Suprapubic skin (tissue), 4 donors: ENCODE measurements around a stretch of chr1.

DNA sequence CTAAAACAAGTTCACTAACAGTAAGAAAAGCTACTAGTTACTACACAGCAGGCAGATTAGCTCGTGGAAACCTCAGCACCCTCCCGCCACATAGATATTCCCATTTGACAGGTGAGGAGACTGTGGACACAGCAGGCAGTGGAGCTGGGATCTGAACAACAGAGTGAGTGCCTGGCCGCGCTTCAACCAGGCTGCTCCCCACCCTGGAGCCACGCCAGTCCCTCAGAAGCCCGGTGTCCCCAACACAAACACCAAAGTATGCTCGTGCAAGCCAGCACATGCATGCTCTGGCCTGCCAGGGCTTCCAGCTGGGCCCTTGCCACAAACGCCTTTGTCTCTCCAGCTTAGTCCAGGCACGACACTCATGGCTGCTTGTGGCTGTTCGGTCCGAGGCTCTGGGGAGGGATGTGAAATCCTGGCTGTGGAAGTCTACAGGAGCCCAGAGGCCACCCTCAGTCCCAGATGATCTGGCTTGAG, 116.8 kb upstream of the IFFO2 start:
- PRO-cap = no peak
- RAMPAGE, long total RNA, 4 experiments = no peak in any of the 4 experiments

- PRO-cap = no peak
- RAMPAGE, long total RNA, 4 experiments = no peak in any of the 4 experiments
Measured at GRCh38 chr1:19096395-19096836, 113.7 kb downstream of the UBR4 start.

DNA sequence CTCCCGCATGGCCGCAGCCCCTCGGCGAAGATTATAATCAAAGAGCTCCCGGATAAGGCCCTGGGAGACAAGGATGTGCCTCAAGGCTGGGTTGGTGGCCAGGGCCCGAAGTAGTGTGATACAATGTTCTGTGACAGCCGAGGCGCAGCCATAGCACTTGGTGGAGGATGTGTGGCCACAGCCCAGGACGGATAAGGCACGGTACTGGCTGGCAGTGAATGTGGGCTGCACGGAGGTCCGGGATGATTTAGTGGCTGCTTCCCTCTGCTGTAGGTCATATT, 97.6 kb downstream of the UBR4 start:
- PRO-cap = no peak
- RAMPAGE, long total RNA, 4 experiments = no peak in any of the 4 experiments

GRCh38 chr1:19156672-19157031, 53.4 kb downstream of the UBR4 start:
- PRO-cap = no peak
- RAMPAGE, long total RNA, 4 experiments = no peak in any of the 4 experiments

GRCh38 chr1:19165030-19165551, 45.0 kb downstream of the UBR4 start:
- PRO-cap = no peak
- RAMPAGE, long total RNA, 4 experiments = no peak in any of the 4 experiments

DNA sequence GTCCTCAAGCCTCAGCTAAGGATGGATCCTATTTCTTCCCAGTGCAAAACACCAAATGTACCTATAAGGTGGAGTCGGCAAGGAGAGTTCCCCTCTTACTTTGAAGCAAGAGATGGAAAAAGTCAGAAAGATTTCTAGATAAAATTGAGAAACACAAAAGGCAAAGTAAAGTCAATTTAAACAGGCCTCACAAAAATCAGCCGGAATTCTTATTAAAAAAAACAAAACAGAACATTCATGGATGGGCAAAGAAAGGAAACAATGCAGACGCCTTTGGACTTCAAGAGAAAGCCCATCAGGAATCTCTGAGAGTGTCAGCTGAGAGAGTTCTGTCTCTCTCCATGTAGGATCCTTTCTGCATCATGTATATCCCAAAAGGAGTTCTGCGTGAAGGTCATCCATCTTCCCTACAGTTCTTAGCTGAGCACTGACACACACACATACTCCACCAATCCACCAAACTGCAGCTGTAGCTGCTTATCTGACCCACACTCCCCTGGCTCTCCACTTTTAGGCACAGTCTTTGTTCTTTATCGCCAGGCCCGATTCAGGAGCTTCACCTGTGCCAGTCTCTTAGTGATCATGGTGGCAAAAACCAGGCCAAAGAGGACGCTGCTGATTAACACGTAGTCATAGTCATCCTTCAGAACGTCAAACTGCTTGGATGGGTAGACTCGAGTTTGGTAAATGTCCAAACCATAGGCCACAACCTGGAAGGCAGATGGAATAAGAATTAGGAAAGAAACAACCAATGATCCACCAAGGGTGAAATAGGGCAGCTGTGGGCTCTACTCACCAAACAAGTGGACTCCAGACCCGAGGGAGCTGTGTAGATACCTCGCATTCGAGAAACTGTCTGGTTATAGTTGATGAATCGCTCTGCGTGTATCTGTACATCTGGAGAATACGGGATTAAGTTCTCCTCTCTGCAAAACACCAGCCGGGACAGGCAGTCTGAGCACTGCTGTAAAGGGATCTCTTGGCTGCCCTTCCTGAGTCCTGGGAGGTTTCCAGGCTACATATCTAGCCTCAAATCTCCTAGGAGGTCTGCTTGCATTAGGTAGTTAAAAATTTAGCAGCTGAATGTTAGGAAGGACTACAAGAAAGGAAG, 9.1 kb upstream of the UBR4 start:
- PRO-cap = no peak
- RAMPAGE, long total RNA, 4 experiments = no peak in any of the 4 experiments

DNA sequence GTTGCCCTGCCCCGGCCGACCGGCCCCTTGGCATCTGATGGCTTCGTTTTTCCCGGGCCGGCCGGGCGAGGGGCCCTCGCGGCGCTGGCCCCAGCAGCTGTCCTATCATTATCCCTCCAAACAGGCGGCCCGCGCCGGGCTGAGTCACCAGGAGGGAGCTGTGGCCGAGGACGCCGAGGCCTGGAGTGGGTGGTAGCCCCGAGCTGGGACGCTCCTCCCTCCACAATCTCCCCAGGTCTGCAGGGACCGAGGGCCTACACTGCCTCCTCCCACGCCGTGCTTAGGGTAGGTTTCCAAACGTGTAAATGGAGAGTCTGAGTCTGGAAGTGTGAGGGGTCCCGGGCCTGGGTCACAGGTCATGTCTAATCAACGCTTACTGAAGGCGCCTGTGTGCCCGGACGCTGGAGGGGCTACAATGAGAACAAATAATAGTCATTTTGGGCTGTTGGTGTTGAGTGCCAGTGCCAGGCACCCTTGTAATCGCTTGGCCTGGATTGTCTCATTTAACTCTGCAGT, 537 bp downstream of the SLC66A1 start:
- PRO-cap = unidirectional peak, minus-strand start at position 141 of the sequence
- RAMPAGE, long total RNA, 4 experiments = no peak in any of the 4 experiments

DNA sequence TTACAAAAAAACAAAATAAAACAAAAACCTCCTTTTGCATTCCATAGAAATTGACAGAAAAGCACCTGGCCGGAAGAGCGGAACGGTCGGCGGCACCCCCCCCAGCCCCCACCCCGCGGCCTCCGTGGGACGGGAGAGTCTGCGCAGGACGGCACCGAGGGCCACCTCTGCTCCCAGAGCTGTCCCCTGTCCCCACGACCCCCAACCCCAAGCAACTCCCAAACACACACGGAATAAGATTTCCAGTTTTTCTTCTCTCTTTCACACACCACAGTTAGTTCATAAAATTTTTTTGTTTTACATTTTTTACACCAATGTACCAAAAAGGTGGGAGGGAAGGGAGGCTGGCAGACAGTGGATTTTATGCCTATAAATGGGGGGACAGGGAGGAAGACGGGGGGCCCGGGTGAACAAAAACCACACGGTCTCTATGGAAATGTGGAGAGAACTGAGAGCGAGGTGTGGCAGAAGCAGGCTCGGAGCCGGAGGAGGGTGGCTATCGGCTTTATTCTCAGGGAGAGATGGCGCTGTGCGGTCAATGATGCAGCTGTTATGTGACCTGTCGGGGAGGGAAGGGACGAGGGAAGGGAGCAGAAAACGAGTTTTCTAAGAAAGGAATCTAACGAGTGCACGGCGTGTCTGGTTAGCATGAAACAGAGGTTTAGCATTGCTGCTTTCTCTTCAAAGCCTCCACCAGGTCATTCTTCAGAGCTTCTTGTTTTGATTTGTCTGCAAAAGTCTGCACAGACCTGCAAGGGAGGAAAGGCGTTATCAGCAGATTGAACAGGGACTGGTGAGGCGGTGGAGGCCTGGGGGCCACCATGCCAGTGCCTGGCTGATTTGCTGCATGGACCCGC, 27.0 kb downstream of the SLC66A1 start:
- PRO-cap = no peak
- RAMPAGE, long total RNA, 4 experiments = no peak in any of the 4 experiments

DNA sequence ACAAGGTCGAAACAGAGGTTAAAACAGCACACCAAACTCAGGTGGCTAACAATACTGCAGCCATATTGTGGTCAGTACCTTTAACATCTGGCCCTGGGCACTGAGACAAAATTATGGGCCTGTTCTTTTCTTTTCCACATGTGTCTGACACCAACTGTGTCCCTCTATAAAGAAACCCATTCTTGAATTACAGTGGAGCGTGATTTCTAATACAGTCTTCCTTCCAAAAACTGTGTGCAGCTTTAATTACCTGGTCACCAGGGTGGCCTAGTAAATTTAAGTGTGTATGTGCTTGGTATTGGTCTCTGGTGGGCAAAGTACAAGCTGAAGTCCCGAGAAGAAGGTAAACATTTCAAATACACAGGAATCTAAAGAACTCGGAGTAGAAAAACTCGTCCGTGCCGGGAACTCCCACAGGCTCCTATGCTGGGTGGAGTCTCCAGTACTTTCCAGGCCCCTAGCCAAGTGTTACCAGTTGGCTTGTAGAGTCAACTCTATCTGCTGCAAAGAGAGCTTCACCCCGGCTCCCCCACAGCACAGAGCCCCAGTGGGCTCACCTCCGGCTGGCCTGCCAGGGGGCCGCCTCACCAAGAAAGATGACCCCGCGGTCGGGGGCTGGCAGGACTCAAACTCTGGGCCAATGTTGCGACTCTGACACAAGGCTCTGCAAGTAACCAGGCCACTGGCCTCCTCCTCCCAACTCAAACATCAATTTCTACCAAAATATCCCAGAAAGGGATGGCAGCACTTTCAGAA, 73.7 kb downstream of the SLC66A1 start:
- PRO-cap = no peak
- RAMPAGE, long total RNA, 4 experiments = no peak in any of the 4 experiments

- PRO-cap = no peak
- RAMPAGE, long total RNA, 4 experiments = no peak in any of the 4 experiments
Measured at GRCh38 chr1:19414311-19415165, 70.8 kb downstream of the CAPZB start.

GRCh38 chr1:19433083-19433972, 52.0 kb downstream of the CAPZB start:
- PRO-cap = no peak
- RAMPAGE, long total RNA, 4 experiments = no peak in any of the 4 experiments

GRCh38 chr1:19434783-19435709, 50.3 kb downstream of the CAPZB start:
- PRO-cap = no peak
- RAMPAGE, long total RNA, 4 experiments = no peak in any of the 4 experiments

- PRO-cap = no peak
- RAMPAGE, long total RNA, 4 experiments = no peak in any of the 4 experiments
Measured at GRCh38 chr1:19435965-19436496, 49.3 kb downstream of the CAPZB start.

GRCh38 chr1:19439384-19440073, 45.8 kb downstream of the CAPZB start:
- PRO-cap = no peak
- RAMPAGE, long total RNA, 4 experiments = no peak in any of the 4 experiments

DNA sequence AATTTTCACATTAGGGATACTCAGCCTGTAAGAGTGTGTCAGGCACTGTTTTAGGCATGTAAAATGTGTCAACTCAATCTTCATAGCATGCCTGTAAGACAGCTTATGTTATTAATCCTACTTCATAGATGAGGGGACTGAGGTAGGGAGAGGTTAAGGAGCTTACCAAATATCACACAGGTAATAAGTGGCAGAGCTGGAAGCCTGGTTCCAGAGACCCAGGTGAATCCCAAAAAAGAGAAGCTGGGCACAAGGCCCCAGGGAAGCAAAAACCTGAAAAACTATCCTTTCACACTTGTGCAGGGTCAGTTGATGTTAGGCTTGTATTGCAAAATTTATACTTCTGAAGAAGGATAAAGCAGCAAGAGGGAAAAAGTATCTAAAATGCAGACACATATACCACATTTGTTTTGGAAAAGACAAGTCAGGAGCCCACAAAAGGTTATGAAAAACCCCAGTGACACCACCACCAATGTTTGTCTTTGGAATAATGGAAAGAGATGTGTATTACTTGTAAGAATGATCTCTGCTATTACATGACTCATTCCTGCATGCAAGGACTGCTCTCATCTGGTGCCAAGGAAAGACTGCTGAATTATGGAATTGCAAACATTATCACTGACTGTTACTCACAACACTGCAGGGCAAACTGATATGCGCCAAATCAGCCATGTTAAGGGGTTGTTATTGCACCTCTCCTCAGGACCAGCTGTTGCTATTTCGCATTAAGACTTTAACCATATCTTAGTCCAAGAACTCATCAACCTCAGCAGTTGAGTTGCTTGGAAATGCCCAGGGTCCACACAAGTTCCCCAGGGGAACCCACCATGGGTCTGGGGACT, 34.7 kb downstream of the CAPZB start:
- PRO-cap = no peak
- RAMPAGE, long total RNA, 4 experiments = no peak in any of the 4 experiments

GRCh38 chr1:19478321-19478949, 6.9 kb downstream of the CAPZB start:
- PRO-cap = no peak
- RAMPAGE, long total RNA, 4 experiments = no peak in any of the 4 experiments

DNA sequence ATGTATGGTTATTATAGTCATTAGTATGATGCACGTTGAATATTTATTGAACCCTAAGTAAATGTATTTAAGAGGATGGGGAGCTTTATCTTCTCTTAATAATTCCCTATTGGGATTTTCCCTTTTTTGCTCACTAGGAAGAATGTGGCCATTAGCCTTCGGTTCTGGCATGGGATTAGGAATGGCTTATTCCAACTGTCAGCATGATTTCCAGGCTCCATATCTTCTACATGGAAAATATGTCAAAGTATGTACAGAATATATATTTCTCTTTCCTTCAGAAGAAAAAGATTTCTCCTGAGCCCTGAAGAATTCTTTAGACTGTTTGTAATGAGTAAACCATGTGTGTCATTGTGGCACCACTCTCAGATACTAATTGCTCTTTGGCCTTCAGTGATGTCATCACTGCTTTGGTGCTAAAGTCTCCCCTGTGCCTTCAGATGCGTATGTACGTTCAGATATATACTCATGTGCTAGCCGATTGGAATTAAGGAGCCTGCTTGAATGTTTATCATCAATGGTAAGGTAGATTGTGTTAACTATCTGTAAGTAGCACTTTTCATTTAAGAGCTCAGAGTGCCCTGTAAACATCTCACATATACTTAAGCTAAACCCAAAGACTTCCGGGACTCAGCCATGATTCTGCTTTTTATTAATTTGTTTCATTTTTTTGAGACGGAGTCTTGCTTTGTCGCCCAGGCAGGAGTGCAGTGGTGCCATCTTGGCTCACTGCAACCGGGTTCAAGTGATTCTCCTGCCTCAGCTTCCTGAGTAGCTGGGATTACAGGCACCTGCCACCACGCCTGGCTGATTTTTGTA, 20.6 kb upstream of the NBL1 start:
- PRO-cap = no peak
- RAMPAGE, long total RNA, 4 experiments = no peak in any of the 4 experiments

GRCh38 chr1:19648526-19648831, 4.4 kb downstream of the NBL1 start:
- PRO-cap = no peak
- RAMPAGE, long total RNA, 4 experiments = no peak in any of the 4 experiments

- PRO-cap = no peak
- RAMPAGE, long total RNA, 4 experiments = no peak in any of the 4 experiments
Measured at GRCh38 chr1:19652088-19652619, 8.0 kb downstream of the NBL1 start.

DNA sequence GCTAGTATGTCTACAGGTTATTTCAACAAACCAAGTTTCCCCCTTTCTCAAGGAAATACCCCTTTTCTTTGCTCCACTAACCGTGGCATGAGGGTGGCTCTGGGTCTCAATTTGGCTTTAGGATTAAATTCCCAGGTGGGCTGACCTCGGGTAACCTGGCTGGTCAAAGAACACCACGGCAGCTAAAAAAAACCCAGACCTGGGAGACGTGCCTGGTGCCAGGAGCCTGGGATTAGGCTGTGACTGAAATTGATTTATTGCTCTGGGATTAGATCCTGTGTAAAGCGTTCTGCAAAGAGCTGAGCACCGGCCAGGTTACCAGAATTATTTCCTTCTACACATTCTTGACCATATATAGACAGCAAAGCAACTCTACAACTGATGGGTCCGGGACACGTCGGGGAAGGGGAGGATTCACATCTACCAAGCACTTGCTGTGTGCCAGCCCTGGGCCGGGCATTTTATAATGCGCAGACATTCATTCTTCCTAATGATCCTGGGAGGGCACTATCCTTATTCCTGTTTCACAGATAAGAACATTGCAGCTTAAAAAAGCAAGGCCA, 45.2 kb downstream of the TMCO4 start:
- PRO-cap = no peak
- RAMPAGE, long total RNA, 4 experiments = no peak in any of the 4 experiments